Thoracic aorta (tissue), 1 donor: Measurements from ENCODE around the gene CD177.

DNA sequence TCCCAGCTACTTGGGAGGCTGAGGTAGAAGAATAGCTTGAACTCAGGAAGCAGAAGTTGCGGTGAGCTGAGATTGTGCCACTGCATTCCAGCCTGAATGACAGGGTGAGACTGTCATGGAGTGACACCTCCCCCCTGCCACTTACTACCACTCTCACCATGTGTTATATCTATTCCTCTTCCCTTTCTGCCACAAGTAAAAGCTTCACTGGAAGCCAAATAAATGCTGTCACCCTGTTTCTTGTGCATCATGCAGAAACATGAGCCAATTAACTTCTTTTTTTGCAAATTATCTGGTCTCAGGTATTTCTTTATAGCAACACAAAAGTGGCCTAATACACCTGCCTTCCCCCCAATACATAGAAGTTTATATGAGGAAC is 10.7 kb upstream of the CEACAM4 start:
- RAMPAGE, long total RNA, result no peak

- RAMPAGE, long total RNA, result no peak
These were observed 20.1 kb downstream of the CEACAM6 start for GRCh38 chr19:41775306-41775877.

DNA sequence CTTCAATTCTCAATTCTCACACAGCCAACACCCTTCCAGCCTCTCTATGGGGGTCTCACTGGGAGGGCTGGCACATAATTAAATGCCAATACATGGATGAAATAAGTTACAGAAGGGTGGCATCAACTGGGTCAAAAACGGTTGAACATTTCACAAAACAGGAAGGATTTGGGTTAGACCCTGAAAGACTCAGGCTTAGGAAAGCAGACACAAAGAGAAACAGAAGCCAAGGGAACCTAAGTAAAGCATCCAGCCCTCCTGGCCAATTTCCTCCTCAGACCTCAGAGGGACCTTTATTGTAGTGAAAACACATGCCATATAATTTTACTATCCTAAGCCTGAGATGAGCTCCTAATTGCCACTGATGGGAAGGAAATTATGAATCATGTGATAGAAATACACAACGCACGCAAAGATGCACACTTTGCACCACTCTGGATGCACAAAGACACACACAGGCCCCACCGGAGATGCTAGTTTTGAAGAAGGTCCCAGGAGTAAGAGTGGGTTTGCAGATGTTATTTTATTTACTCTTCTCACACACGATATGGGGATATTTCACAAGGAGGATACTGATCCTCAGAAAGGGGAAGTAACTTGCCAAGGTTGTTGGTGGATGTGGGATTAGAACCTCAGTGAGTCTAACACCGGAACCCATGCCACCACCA is 12.0 kb upstream of the CEACAM3 start:
- RAMPAGE, long total RNA, result no peak

- RAMPAGE, long total RNA, result no peak
These were observed 15.1 kb downstream of the ARHGEF1 start for GRCh38 chr19:41897964-41898539.

- RAMPAGE, long total RNA, result no peak
These were observed 7.6 kb upstream of the ERFL start for GRCh38 chr19:41935837-41936225.

GRCh38 chr19:41958193-41959001 is 724 bp downstream of the RABAC1 start:
- RAMPAGE, long total RNA, result no peak

DNA sequence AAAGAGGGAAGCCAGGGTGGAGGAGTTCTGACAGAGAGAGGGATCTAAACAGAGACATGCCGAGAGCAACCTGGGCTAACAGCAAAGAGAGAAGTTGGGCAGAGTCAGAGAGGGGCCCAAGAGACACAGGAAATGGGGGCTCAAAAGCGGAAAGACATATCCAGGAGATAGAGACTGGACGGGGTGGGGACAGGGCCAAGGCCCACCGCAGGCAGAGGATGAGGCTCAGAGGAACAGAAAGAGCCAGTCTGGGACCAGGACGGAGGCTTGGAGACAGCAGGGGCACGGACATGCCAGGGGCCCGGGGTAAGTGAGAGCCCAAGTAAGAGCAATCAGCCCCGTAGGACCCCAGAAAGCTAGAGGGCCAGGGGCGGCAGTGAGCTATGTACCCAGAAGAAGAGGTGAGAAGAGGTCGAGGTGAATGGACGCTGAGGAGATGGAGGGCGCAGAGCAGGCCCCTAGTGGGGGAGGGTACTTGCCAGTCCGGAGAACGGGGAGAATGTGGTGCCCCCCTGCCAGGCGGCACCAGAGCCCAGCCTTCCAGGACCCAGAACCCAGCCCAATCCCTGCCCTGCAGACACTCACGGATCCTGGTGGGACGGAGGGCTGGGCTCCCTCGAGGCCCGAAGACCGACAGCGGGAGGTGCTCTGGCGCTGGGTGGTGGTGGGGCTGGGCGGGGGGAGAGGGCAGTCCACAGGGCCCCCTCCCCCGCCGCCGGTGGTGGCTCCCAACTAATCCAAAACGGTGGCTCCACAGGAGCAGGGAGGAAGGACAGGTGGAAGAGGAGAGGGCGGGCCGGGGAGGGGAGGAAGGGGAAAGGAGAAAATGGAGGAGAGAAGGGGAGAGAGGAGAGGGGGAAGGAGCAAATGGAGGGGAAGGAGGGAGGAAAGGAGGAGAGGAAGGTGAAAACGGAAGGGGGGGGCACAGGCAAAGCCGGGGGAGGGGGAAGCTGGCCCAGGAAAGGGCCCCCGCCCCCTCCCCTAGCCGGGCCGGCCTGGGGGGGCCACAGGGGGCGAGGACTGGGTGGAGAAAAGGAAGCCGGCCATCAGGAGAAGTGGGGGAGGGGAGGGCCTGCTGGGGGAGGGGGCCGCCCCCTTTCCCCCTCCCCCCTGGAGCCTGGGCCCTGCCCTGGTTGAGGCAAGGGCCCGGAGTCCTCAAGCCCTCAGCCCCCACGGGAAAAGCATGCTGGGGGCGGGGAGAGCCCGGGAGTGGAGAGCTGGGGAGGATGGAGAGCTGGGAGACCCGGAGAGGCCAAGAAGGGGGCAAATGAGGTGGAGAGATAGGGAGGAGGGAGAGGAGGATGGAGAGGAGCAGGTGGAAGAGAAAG is 886 bp downstream of the GRIK5 start:
- RAMPAGE, long total RNA, result start-site peak on the minus strand centred at position 744 of the sequence, 303 bp wide, 21 reads

GRCh38 chr19:42083415-42083948 is 7.5 kb downstream of the ZNF574 start:
- RAMPAGE, long total RNA, result no peak

- RAMPAGE, long total RNA, result no peak
These were observed 9.3 kb downstream of the POU2F2 start for GRCh38 chr19:42122682-42123633.

DNA sequence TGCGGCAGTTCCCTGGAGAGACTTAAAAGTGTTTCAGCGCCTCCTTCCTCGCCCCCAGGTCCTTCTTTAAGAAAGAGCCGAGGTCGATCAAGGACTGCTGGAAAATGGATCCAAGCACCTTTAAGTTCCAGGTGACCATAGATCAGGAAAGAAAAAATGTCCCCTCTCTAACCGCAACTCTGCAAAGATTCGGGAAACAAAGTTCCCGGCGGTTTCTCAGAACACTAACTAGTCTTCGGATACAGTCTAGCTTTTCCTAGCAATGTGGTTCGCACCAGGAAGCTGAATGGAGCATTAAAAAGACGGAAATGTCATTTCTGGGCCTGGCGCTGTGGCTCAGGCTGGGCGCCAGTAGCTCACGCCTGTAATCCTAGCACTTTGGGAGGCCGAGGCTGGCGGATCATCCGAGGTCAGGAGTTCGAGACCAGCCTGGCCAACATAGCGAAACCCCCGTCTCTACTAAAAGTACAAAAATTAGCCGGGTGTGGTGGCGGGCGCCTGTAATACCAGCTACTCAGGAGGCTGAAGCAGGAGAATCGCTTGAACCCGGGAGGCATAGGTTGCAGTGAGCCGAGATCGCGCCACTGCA is 1.1 kb upstream of the GSK3A start:
- RAMPAGE, long total RNA, result no peak

DNA sequence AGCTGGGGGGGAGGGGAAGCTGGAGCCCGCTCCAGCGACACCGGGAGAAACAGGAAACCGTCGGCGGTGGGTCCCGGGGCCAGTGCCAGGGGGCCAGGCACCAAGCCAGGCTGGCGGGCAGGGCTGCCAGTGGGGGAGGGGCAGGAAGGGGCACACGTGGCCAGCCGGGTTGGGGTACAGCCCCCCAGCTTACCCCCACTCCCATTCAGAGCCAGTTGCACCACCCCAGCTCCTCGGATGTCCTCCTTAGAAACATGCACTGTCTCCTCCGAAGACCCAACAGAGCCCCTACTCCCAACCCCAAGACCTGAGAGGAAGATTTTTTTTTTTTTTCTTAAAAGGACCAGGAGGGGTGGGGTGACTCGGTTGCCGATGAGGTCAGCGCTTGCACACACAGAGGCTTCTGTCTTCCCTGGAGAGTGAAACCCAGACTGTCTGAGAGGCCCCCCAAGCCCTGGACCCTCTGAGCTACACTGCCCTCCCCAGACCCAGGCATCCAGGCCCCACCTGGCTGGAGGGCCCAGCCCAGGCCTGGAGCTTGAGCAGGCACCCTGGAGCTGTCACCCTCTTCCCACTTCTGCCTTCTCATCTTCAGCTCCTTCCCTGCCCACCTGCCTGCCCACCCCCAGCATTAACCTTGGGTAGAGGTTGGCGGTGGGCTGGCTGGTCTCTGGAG is 4.0 kb downstream of the ERF start:
- RAMPAGE, long total RNA, result no peak

GRCh38 chr19:42251429-42252134 is 3.3 kb downstream of the ERF start:
- RAMPAGE, long total RNA, result no peak

GRCh38 chr19:42271518-42272639 is 2.8 kb downstream of the CIC start:
- RAMPAGE, long total RNA, result no peak

DNA sequence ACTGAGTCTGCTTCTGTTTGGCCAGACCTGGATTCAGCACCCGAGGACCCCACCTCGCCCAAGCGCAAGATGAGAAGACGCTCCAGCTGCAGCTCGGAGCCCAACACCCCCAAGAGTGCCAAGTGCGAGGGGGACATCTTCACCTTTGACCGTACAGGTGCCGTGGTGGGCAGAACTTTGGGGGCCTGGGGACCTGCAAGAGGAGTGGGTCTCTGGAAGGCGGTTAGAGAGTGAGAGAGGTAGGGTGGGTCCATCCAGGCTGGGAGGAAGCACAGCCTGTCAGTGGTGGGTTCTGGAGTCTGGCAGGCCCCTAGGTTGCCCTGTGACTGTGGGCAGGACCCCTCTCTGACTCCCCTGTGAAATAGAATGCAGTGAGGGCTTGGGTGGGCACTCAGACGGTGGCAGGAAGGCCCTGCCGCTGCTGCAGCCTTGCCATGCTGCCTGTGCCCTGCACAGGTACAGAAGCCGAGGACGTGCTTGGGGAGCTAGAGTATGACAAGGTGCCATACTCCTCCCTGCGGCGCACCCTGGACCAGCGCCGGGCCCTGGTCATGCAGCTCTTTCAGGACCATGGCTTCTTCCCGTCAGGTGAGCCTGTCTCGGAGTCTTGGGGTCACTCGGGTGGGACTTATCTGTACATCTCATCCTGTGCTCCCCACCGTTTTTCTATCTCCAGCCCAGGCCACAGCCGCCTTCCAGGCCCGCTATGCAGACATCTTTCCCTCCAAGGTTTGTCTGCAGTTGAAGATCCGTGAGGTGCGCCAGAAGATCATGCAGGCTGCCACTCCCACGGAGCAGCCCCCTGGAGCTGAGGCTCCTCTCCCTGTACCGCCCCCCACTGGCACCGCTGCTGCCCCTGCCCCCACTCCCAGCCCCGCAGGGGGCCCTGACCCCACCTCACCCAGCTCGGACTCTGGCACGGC is 7.5 kb upstream of the PRR19 start:
- RAMPAGE, long total RNA, result no peak

DNA sequence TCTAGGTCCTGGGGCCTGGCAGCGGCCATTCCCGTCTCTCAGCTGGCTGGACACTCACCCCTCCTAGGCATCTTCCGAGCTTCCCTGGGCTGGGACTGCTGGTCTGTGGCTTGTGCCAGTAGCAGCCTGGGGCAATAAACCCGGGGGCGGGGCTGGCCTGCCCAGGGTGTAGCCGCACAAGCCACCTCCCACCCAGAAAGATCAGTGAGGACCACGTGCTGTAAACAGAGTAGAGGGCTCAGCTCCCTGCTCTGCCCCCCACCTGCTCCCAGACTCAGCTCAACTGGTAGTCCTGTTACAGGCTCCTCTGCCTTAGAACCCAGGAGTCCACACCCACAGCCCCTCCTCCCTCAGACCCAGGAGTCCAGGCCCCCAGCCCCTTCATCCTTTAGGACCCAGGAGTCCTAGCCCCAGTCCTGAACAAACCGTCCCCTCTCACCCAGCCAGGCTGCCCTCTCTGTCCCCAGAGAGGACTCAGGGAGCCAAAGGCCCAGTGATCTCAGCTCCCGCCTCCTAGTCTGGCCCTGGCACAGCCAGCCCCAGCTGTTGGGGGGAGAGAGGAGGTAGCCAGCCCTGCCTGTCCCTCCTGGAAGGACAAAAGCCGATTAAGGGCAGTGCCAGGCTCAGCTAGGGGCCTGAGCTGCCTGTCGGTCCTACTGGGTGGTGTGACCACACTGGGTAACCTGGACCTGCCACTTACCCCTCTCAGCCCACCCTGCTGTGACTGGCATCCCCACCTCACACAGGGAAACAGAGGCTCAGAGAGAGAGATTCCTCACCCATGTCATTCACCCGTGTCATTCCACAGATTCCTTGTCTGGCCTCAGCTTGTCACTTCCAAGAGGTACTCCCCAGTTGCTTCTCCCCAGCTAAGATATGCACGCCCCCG is 14.6 kb downstream of the LIPE start:
- RAMPAGE, long total RNA, result start-site peak on the minus strand centred at position 99 of the sequence, 19 bp wide, 13 reads

DNA sequence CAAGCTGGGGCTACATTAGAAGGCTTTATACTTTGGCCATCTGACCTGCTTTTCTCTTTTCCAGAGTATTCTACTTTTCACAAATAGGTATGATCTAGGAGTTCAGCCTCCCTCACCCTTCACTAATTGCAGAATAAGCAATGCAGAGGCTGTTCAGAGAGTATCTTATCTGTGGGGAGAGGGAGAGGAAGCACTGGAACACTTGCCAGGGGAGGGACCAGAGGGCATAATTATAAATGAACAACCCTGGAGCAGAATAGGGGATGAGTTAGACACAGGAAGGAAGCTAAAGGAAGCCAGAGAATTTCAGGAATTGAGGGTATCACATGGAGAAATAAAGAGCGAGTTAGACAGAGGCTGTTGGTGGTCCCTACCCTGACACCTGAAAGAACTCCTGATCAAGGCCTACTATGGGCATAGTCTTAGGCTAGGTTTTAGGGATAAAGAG is 29.9 kb downstream of the CEACAM1 start:
- RAMPAGE, long total RNA, result no peak

GRCh38 chr19:42558691-42558940 is 30.3 kb upstream of the CEACAM1 start:
- RAMPAGE, long total RNA, result no peak

DNA sequence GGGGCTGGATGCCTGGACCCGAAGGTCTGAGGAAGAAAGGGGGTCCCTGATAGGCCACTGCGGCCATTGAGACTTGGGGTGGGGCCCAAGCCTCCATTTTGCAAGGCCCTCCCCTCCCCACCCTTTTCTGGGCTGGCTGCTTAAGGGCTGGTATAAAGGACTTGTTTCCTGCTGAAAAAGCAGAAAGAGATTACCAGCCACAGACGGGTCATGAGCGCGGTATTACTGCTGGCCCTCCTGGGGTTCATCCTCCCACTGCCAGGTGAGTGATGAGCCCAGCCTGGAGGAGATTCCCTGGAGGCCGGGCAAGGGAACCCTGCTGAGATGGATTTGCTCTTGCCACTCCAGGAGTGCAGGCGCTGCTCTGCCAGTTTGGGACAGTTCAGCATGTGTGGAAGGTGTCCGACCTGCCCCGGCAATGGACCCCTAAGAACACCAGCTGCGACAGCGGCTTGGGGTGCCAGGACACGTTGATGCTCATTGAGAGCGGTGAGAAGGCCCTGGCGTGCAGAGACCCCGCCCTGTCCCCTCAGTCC is at the start of gene CD177:
Gene CD177, plus strand, starts transcription at position 182 of the 536 bp plus-strand sequence.
- RAMPAGE, long total RNA, result start-site peak on the plus strand centred at position 164 of the sequence, 42 bp wide, 6 reads

DNA sequence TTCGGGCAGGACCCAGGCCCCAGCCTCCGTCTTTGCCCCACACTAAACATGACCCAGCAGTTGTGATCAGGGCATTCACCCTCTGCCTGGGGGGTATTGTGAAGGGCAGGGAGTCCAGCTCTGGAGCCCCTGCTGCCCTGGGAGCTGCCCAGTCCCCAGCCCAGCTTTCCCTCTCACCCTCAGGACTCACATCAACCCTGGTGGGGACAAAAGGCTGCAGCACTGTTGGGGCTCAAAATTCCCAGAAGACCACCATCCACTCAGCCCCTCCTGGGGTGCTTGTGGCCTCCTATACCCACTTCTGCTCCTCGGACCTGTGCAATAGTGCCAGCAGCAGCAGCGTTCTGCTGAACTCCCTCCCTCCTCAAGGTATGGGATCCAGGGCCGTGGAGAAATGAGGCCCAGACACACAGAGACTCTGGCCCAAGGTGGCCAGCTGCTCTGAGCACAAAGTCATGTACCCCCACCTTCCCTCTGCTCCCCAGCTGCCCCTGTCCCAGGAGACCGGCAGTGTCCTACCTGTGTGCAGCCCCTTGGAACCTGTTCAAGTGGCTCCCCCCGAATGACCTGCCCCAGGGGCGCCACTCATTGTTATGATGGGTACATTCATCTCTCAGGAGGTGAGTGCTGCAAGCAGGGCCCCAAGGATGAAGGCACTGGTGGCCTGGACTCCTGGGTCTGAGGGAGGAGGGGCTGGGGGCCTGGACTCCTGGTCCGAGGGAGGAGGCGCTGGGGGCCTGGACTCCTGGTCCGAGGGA is 7.7 kb downstream of the CD177 start:
- RAMPAGE, long total RNA, result no peak

DNA sequence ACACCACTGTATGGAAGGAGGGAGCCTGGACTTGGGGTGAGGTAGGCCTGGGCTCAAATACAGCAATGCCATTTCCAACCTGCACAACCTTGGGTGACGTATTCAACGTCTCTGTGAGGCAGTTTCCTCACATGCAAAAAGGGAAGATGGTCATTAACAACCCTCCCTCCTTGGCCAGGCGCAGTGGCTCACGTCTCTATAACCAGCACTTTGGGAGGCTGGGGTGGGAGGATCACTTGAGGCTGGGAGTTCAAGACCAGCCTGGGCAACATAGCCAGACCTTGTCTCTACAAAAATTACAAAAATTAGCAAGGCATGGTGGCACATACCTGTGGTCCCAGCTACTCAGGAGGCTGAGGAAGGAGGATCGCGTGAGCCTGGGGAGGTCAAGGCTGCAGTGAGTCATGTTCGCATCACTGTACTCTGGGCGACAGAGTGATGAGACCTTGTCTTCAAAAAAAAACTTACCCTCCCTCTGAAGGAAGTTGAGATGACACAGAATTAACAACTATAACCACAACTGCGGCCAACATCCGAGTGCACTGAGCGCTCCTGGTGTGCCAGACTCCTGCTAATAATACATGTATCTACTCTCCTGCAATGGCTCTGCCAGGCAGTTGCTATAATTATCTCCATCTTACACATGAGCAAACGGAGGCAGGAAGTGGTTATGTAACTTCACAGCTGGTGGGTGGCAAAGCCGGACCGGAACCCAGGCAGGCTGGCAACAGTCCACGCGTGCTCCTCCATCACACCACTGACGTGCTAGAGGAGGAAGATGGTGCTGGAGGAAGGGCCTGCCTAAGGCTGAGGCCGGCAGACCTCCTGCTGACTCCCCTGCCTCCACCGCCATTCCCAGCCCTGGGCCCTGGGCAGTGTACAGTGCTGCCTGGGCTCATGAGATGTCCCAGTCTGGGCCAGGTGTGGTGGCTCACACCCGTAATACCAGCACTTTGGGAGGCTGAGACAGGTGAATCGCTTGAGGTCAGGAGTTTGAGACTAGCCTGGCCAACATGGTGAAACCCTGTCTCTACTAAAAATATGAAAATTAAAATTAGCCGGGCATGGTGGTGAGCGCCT is 12.7 kb downstream of the XRCC1 start:
- RAMPAGE, long total RNA, result no peak